Sciatic nerve (tissue), 1 donor: ENCODE results near the gene CTRL.

DNA sequence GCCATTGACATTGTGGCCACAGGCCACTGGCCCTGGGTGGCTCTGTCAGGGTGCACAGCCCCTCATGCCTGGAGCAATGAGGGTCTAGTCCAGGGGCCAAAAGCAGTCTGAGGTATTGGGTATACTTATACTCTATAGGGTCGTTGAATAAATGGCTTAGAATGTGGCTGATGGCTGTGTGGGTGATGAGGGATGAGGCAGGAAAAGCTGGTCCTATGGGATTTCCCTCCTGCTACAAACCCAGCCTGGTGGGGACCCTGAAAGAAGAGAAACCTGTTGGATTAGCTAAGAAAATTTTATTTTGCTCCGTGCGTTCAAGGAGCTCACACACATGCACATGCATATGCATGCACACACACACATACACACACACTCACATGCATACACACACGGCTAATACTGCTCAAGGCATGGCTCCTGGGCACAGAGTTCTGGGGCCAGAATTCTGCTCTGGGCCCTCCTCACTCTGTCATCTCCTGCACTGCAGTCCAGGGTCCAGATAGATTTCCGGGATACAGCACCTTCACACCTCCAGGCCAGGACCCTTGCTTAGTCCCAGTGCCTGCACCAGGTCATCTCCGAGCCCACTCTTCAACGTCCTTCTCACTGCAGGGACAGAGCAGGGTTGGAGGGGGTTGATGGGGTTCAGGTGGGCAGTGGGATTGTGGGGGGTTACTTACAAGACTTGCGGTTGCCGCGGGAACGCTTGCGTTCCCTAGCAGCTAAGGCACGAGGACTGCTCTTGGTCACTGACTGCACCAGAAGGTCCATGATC, 2.4 kb downstream of the TMEM208 start:
- PRO-cap: no peak

DNA sequence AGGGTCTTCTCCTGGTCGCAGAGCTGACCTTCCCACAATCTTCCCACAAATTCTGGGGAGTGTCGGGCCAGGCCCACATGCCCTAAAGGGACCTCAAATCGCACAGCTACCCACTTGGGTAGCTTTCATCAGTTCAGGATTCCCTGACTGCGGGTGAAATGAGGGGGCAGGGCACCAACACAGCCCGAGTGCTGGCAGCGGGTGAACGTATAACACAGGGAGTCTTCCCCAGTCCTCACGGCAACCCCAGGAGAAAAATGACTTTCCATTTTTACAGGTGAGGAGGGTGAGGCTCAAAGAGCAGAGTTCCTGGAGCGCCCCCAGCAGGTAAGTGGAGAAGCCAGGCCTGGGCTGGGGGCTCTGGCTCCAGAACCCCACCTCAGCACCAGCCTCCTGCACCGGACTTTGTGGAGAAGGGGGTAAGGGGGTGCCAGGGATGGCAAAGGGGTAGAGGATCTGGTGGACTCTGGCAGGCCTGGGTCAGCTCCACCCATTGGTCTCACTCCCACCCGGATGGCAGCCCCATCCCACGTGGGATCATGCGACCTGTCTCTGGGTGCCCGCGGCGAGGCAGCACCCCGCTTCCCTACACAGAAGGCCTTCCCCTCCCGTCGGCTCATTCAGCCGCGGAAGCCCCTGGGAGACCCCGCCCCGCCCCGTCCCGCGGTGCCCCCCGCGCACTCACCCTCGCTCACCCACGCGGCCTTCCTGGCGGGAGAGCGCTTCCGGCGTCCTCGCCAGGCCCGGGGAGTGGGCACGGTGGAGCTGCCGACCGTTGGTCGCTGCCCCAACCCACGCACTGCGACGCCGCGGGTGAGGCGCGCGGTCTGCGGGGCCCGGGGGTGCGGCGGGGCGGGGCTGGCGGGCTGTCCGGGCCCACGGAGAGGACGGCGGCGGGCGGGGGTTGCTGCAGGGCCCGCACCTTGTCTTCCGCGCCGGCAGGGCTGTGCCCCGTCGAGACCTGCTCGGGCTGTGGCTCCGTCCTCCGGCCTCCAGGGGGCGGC, 566 bp upstream of the PLEKHG4 start:
- PRO-cap: bidirectional peak, plus-strand start at position 740 of the sequence, minus-strand start at position 710 of the sequence; bidirectional peak, plus-strand start outside the sequence, minus-strand start at position 948 of the sequence

- PRO-cap: no peak
Observed at GRCh38 chr16:67347212-67347657, 20.6 kb downstream of the LRRC36 start.

GRCh38 chr16:67427961-67428572, 2.9 kb upstream of the HSD11B2 start:
- PRO-cap: no peak

- PRO-cap: no peak
Observed at GRCh38 chr16:67434057-67434668, 3.2 kb downstream of the HSD11B2 start.

- PRO-cap: no peak
Observed at GRCh38 chr16:67458001-67458570, 22.9 kb downstream of the ATP6V0D1 start.

DNA sequence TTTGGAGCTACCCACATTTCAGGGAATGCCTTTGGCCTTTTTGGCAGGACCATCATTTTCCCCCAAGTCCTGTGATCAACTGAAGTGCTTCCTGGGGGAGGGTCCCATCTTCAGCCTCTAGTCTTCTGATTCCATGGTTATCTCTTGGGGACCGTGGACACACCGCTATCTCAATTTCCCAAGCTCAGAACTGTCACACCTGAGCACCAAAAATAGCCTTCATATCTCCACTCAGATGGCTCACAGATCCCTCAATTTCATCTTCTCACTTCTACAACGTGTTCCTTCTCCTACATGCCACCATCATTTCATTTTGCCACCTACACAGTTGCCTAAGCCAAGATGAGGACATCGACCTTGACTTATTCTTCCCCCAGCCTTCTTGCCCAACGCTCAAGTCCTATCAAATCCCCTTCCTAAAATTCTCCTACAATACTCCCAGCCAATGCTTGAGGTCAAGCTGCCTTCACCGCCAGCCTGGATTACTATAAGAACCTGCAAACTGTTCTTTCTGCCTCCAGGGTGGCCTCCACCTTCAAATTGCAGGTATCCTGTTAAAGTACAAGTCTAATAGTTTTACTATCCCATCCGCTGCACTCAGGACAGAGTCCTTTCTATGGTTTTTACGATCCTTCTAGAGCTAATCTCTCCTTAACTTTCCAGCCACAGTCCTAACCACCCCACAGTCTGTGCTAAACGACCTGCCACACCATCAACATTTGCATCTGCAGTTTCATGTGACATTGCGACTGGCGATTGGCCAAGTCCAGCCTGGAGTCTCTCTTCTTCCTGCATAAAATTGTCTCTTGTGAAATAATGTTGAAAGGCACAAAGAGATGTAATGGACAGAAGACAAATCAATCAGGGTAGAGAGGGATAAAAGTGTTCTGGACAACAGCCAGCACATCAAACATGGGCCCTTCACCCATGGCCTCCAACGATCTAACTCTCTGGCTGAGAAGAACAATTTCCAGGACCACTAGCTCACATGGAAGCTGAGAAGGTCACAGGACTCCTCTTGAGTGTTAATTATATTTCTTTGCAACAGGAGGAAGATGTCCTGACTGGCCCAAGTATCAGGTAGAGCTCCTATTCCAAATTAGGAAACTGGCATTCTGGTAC, 6.0 kb downstream of the ATP6V0D1 start:
- PRO-cap: no peak

GRCh38 chr16:67539859-67540987, 11.6 kb downstream of the RIPOR1 start:
- PRO-cap: no peak

- PRO-cap: no peak
Observed at GRCh38 chr16:67552147-67553095, 9.9 kb upstream of the CTCF start.

DNA sequence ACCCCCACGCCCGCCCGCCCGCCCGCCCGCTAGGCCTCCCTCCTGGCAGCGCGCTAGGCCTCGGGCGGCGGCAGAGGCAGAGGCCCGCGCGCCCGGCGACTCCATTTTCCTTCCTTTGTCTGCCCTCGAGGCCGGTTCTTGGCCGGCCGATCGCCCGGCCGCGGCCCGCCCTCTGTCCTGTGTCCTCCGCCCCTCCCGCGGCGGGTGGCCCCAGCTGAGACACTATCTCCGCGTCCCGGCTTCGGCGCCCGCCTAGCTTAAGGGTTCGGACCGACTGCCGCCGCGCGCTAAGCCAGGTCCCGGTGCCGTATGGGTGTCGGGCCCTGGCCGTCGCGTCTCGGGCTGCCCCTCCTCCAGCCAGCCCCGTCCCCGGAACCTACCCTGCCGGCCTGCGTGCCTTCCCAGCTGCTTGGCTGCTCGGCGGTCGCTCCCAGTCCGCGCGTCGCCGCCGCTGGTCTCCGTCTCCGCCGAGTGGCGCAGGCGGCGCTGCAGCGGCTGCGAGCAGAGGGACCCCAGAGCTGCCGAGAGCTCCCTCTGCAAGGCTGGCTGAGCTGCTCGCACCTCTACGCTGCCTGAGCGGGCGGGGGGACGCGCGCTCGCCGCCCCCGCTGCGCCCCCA, 698 bp downstream of the CTCF start:
- PRO-cap: bidirectional peak, plus-strand start at position 40 of the sequence, minus-strand start at position 117 of the sequence; bidirectional peak, plus-strand start at position 433 of the sequence, minus-strand start at position 473 of the sequence; bidirectional peak, plus-strand start at position 515 of the sequence, minus-strand start at position 536 of the sequence

- PRO-cap: no peak
Observed at GRCh38 chr16:67664123-67664677, 2.4 kb downstream of the ENKD1 start.

GRCh38 chr16:67673424-67674296, 7.0 kb downstream of the C16orf86 start:
- PRO-cap: bidirectional peak, plus-strand start at chr16:67673856, minus-strand start at chr16:67673753

GRCh38 chr16:67674655-67675401, 8.2 kb downstream of the C16orf86 start:
- PRO-cap: no peak

- PRO-cap: no peak
Observed at GRCh38 chr16:67804661-67805535, 1.5 kb downstream of the RANBP10 start.

DNA sequence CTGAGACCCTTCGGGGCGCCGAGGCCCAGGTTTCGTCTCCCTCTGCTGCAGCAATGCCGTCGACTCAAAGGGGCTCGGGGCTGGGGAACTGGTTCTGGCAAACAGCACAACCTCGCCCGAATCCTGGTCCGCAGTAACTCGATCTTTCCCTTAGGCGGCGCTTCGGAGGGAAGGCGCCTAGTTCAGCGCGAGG, 420 bp upstream of the THAP11 start:
- PRO-cap: bidirectional peak, plus-strand start outside the sequence, minus-strand start at position 135 of the sequence

- PRO-cap: bidirectional peak, plus-strand start at chr16:67843147, minus-strand start at chr16:67842980
Observed at GRCh38 chr16:67842928-67843257, 773 bp downstream of the THAP11 start.

GRCh38 chr16:67908480-67909000, 15.5 kb downstream of the PSKH1 start:
- PRO-cap: no peak

- PRO-cap: no peak
Observed at GRCh38 chr16:67931764-67932023, at the start of gene CTRL. CTRL (minus strand) TSS chr16:67931862.

DNA sequence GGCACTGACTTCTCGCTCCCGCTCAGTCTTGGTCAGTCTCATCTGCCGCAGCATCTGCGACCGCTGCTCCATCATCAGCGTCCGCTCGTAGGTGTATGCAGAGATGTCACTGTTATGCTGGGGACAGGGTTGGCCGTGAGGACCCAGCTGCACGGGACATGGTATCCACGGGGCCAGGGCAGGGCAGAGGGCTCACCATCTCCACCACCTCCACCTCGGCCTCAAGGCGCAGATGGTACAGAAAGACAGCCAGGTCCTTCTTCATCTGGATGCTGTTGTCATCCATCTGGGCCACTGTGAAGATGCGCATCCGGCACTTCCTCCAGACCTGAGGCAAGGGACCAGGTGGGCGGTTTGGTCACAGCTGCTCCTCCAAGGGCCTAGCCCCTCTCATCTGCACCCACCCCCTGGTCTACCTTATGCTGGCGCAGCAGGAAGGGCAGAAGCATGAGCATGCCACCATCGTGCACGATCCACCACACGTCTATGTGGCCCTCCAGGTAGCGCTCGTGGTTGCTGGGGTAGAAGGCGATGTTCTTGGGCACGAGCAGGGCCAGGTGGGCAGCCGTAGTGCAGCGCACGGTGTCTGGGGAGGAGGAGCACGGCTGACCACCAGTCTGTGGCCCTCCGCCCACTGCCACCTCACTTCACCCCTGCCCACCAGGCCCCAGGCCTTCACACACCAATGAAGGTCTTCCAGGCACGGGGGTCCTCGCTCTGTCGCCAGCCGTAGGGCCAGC, 2.0 kb upstream of the LCAT start:
- PRO-cap: no peak

- PRO-cap: no peak
Observed at GRCh38 chr16:68013307-68013843, 2.3 kb downstream of the DPEP2NB start.